ENCODE results near the genes RHPN2, LRP3 and ZNF30.

GRCh38 chr19:33064761-33065594 is at the start of gene RHPN2:
Gene RHPN2, minus strand, starts transcription at chr19:33064888.
- RRBS, result 89% methylated on average over 11 of the region's 93 CpGs

- RRBS, result no CpG with 5 or more reads among the region's 21 CpGs
These were observed 12.1 kb downstream of the WDR88 start for GRCh38 chr19:33144023-33144431.

DNA sequence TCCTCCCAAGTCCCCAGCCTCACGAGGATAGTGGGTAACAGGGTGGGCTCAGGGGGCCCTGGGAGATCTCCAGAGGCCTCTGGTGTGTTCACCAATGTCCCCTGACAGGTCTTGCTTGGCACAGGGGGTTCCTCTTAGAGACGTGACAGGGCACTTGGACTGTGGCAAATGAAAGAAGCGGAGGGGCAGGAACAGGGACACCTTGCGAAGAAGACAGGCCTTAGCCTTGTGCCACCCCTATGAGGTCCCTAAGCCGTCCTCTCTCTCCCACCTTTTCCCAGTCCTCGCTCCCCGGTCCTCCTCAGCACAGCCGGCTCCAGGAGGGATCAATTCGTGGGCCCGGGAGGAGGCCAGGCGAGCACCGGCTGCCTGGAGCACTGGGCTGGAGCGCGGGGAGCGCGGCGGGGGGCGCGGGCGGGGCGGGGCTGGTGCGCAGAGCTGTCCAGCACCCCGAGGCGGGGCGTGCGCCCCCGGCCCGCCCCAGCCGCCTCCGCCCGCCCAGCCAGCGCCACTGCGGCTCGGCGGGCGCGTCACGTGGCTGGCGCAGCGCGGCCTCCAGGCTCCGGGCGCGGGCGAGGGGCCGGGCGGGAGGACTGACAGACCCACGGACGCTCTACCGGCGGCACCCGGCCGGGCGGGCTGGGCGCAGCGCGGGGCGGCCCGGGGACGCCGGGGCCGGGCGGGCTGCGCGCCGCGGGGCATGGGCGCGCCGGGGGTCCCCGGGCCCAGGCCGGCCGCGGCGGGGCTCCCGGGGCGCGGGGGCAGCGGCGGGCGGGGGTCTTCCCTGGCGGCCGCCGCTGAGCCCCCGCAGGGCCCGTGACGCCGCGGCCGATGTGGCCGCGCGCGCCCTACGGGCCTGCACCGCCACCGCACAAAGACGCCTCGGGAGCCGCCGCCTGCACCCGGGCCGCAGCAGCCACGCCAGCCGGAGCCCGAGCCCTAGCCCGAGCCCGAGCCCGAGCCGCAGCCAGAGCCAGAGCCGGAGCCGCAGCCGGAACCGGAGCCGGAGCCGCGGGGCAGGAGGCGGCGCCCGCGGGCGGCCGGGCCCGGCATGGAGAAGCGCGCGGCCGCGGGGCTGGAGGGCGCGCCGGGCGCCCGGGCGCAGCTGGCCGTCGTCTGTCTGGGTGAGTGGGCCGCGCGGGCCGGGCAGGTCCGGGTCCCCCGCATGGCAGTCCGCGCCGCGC is at the start of gene LRP3:
Gene LRP3 (plus strand): TSS at position 596 of the 1,184 bp plus-strand sequence.
- RRBS, result 1% methylated on average over 53 of the region's 147 CpGs

DNA sequence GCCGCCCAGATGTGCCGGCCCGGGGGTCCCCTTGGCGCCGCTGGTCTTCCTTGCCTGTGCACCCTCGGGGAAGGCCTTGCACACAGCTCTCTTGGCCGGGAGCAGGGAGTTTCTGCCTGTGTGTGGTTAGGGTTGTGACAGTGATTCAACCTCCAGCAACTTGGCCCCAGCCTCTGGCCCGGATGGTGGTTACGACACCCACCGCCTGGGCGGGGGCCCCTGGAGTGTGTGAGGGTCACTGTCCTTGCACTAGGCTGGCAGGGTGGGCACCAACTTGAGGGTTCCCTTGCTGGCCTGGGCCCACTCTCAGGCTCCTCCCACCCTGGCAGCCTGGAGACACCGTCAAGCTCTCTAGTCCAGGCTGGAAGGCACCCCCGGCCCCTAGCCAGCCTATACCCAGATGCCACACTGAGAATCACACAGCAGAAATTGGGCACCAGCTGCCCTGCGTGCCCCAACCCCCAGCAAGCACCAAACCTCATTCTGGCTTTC is 20.9 kb downstream of the CEBPG start:
- RRBS, result 64% methylated on average over 6 of the region's 14 CpGs

GRCh38 chr19:33499218-33499830 is 22.3 kb downstream of the PEPD start:
- RRBS, result 65% methylated on average over 1 of the region's 7 CpGs

DNA sequence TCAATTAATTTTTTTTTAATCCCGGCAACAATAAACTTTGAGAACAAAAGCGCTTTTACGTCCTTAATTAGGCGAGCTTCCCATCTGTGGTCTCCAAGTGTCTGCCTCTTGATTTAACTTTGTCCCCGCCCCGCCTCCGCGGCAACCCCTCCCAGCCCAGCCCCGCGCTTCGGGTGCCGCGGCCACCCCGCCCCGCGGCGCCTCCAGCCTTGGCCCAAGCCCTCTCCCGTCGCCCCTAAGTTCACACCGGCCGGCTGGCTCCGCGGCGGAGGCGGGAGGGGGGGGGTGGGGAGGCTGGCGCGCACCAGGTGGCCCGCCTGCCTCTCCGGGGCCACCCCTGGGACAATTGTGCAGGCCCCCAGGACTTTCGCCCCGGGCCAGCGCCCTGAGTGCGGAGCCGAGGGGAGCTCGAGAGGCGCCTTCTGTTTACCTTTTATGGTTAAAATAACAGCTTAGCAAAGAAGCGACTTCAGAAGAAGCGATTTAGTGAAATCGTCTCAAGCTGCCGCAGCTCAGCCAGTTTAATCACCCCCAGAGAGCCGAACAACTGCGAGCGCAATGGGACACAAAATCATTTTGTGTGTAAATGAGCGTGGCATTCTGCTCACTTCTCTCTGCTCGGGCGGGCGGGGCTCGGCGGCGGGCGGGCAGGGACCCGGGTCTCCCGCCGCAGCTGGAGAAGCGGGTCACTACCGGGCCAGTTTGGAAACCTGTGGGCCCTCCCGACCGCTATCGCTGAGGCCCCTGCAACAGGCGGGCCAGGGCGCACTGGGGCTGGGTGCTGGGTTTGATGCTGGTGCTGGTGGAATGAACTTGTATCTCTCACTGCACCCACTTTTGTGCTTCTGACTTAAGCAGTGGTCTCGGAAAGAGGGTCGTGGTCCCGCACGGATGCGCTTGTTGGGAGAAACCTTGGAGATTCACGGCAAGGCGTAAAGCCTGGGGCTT is 1.4 kb downstream of the KCTD15 start:
- RRBS, result 18% methylated on average over 7 of the region's 68 CpGs

DNA sequence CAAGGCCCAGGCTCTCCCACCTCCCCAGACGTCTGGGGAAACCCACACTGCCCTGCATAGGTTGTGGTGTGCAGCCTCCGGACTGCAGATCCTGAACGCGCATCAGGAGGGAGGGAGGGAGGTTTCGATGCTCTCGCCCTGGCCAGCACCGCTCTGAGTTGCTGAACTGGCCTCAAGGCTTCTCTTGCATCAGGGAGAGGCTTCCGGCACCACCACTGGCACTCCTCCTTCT is 24.2 kb downstream of the KCTD15 start:
- RRBS, result 62% methylated on average over 4 of the region's 8 CpGs

DNA sequence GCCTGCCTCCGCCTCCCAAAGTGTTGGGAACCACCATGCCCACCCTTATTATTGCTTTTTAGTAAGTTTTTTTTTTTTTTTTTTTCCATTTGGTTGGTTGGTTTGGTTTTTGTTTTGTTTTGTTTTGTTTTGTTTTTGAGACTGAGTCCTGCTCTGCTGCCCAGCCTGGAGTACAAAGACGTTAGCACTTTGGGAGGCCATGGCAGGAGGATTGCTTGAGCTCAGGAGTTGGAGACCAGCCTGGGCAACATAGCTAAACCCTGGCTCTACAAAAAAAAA is 29.7 kb downstream of the LSM14A start:
- RRBS, result no CpG with 5 or more reads among the region's 2 CpGs

DNA sequence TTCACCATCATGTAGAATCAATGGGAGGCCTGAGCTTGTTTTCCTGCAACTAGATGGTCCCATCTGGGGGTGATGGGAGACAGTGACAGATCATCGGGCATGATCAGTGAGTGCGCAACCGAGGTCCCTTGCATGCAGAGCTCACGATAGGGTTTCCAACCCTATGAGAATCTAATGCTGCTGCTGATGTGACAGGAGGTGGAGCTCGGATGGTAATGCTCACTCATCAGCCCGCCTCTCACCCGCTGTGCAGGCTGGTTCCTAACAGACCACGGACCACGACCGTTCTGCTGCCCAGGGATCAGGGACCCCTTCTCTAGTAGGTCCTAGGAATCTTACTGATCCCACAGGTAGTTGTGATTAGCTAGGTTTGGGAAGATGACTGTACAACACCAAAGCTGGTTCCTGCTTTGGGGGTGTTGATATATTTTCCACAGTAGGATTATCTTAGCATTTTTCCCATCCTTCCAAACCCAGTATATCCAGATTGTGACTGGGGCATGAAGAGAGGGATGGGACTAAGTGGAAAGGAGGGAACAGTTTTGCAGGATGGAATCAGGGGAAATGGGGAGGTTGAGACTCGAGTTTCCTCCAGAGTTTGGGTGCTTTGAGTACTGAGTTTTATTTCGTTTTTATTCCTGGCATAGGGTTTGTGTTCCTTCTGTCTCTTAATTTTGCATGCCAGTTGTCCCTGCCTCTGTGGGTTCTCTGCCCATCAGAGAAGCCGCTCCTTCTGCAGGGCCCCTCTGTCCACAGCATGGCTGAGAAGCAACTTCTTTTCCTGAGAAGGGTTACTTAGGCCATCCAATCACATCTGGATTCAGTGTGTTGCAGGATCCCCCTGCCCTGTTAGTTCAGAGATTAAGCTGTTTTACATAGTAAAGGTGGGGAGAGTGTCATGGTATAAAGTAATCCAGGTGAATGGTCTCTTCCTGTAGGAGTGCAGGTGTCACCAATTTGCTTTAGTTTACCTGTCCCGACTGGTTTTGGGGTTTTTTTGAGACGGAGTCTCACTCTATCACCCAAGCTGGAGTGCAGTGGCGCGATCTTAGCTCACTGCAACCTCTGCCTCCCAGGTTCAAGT is 23.2 kb upstream of the GARRE1 start:
- RRBS, result no CpG with 5 or more reads among the region's 17 CpGs

- RRBS, result no CpG with 5 or more reads among the region's 12 CpGs
These were observed 21.7 kb upstream of the GARRE1 start for GRCh38 chr19:34232337-34233272.

GRCh38 chr19:34263655-34264275 is 9.4 kb downstream of the GARRE1 start:
- RRBS, result no CpG with 5 or more reads among the region's 10 CpGs

DNA sequence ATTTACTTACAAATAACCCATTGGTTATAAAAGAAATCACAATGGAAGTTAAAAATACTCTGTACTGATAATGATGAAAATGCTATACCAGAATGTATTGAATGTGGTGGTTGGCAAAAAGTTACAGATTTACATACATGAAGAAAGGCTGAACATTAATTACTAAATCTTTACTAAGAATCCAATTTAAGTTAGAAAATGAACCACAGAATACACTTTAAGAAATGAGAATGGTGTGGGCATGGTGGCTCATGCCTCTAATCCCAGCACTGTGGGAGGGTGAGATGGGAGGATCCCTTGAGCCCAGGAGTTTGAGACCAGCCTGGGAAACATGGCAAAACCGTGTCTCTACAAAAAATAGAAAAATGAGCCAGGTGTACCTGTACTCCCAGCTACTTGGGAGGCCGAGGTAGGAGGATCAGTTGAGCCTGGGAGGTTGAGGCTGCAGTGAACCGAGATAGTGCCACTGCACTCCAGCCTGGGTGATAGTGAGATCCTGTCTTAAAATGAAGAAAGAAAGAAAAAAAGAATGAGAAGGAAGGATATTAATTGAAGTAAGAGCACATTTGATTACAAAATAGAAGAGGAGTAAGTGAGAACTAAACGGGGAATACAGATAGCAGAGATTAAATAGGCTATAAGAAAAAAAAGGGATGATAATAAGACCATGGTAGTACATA is 11.3 kb downstream of the UBA2 start:
- RRBS, result no CpG with 5 or more reads among the region's 4 CpGs

DNA sequence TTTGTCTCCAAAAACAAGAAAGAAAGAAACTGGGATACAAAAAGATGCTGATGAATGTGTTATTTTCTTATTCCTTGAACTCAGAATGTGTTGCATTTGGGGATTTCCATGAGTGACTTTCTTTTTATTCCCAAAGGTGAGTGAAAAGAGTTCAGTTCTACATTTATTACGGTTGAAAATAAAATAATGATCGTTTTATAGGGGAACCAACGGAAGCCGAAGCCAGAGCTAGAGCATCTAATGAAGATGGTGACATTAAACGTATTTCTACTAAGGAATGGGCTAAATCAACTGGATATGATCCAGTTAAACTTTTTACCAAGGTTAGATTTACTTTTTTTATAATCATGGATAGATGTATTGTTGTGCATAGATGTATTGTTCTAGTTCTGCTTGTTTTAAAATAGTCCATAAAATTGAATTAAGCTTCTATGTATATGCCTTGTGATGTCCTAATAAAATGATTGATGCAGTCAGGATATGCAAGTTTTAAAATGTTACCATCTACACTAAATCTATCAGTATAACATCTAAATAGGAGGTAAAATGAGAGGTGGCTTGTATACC is 16.7 kb downstream of the UBA2 start:
- RRBS, result no CpG with 5 or more reads among the region's 5 CpGs

GRCh38 chr19:34459627-34460319 is 21.8 kb upstream of the WTIP start:
- RRBS, result no CpG with 5 or more reads among the region's 4 CpGs

- RRBS, result no CpG with 5 or more reads among the region's 15 CpGs
These were observed 2.7 kb downstream of the WTIP start for GRCh38 chr19:34484204-34484794.

DNA sequence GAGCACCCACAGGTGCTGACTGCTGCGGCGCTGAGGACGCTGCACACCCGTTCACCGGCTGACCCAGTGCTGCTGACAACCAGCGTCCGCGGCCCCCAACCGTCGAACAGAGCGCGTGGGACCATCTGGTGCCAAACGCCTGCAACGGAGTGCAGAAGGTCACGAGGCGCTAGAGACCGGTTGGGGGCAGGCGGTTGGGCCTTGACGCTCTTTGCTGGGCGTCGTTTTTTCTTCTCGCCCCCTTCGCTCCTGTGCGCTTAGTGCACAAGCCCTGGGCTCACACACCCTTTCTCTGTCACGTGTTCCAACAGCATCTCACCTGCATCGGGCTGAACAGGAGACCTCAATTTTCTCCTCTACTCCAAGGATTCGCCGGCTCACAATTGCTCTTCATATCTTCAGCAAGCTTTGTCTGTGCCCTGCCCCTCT is 59.8 kb upstream of the ZNF599 start:
- RRBS, result 49% methylated on average over 8 of the region's 28 CpGs

- RRBS, result 3% methylated on average over 15 of the region's 55 CpGs
These were observed at the start of gene ZNF30 for GRCh38 chr19:34926680-34927562. Gene ZNF30, plus strand, starts transcription at chr19:34926903.

- RRBS, result no CpG with 5 or more reads among the region's 29 CpGs
These were observed 884 bp downstream of the ZNF792 start for GRCh38 chr19:34962926-34963764.

DNA sequence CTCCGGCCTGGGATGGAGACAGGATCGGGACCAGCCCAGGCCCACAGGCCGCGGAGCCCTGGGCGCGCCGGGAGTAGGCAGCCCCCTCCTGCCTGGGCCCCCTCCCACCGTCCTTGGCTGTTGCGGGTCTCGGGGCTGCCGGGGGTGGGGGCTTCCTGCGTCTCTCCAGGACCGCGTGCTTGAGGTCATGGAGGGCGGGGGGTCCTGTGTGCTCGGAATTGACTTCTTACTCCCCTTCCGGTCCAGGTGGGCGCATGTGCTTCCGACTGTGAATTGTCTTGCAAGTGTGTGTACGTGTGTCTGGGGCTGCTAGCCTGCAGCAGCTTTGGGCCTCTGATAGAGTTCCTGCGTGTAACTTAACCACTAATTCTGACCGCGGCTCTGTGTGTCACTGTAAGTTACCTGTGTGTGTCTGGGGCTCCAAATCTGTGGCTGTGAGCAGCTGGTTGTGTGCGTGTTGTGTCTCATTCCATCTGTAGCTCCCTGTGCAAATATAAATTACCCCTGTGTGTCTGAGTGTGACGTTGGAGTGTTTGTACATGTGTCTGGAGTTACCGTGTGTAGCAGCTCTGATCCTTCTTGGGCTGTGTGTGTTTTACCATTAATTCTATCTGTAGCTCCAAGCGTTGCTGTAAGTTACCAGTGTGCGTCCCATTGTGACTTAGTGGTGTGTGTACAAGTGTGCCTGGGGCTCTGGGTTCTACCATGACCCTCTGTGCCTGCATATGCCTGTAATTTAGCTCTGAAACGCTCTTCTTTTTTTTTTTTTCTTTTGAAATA is 919 bp downstream of the GRAMD1A start:
- RRBS, result 2% methylated on average over 15 of the region's 29 CpGs

DNA sequence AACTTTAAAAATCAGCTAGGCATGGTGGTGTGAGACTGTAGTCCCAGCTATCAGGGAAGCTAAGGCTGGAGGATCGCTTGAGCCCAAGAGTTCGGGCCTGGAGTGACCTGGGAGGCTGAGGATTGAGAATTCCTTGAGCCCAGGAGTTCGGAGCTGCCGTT is 3.8 kb downstream of the GRAMD1A start:
- RRBS, result no CpG with 5 or more reads among the region's 4 CpGs

Data from T47D (cell line).